ENCODE results near the genes SLC4A3 and MOGAT1.

GRCh38 chr2:219609141-219610142 is 11.8 kb downstream of the STK11IP start:
- PRO-cap, 4 experiments: no peak in any of the 4 experiments
- RAMPAGE, long total RNA, 2 experiments: no peak in any of the 2 experiments

- PRO-cap, 4 experiments: no peak in any of the 4 experiments
- RAMPAGE, long total RNA, 2 experiments: no peak in any of the 2 experiments
Measured at GRCh38 chr2:219616323-219616930, 11.0 kb upstream of the SLC4A3 start.

- PRO-cap, 4 experiments: no peak in any of the 4 experiments
- RAMPAGE, long total RNA, 2 experiments: no peak in any of the 2 experiments
Measured at GRCh38 chr2:219626483-219626877, 950 bp upstream of the SLC4A3 start.

DNA sequence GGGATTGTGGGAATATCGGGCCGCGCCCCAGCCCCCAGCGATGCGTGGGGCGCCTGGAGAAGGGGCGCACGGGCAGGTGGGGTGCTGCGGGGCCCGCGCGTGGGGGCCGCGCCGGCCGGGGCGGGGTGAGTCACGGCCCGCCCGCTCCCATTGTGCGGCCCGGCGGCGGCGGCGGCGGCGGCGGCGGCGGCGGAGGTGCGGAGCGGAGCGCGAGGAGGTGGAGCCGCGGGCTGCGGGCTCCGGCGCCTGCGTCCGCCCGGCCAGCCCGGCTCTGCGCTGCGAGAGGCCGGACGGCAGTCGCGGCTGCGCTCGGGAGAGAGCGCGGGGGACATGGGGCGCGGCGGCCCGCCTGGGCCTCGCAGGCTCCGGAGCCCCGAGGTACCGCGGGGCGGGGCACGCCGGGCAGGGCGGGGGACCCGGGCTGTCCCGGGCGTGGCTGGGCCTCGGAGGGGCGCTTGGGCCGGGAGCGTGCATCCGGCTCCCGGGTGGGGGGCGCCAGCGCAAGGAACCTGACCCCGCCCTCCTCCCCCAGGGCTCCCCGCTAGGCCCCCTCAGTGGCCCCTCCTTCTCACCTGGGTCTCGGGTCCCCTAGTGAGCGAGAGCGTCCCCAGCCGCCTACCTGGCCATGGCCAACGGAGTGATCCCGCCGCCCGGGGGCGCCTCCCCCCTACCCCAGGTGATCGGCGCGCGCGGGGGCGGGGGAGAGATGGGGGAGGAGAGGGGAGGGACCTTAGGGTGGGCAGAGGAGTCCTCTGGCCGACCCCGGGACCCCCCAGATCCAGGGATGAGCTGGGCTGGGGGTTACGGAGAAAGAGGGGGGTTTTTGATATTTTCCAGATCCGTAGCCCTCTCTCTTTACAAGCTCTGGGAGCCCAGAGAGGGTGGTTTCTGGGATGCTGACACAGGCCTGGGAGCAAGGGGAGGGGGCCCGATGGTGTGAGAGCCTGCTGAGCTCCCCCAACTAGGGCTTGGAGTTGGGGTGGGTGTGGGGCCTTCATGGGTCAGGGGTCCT is at the start of gene SLC4A3:
TSS of gene SLC4A3 (plus strand) at position 263 of the 1,012 bp plus-strand sequence.
- PRO-cap, 4 experiments: peak in 2 of 4 experiments; most common plus-strand start position 296 of the sequence (in 2)
- RAMPAGE, long total RNA, 2 experiments: no peak in any of the 2 experiments

DNA sequence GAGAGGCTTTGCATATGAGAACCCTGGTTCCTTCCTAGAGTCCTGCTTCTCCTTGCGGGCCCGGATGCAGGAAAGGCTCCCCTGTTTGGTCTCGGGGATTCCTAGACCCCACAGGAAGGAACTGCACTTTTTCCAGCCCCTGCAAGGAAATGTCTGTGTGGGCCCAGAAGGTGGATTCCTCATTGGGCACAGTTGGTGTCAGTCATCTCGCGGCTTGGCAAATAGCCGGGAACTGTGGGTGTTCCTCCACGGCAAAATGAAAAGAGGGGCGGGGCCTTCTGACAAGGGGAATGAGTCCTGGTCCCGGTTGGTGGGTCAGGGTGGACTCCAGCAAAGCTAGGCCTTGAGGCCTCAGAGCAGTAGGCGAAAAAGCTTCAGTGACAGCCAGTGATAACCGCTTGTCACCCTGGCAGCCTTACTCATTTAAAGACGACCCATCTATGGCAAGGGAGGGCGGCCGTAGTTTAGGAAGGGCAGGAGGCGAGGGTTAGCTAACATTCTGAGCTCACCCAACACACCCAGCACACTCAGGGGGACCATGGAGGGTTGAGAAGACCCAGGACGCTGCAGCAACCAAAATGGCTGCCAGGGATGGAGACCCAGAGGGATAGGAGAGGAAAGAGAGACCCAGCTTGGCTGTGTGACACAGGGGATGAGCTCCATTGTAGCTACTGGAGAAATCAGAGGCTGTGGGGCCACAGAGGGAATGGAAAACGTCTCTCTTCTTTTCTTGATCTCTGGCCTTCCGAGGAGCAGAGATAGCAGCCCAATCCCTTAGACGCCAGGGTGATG is 16.5 kb downstream of the SLC4A3 start:
- PRO-cap, 4 experiments: no peak in any of the 4 experiments
- RAMPAGE, long total RNA, 2 experiments: no peak in any of the 2 experiments

- PRO-cap, 4 experiments: no peak in any of the 4 experiments
- RAMPAGE, long total RNA, 2 experiments: no peak in any of the 2 experiments
Measured at GRCh38 chr2:221235891-221236334, 336.2 kb downstream of the EPHA4 start.

DNA sequence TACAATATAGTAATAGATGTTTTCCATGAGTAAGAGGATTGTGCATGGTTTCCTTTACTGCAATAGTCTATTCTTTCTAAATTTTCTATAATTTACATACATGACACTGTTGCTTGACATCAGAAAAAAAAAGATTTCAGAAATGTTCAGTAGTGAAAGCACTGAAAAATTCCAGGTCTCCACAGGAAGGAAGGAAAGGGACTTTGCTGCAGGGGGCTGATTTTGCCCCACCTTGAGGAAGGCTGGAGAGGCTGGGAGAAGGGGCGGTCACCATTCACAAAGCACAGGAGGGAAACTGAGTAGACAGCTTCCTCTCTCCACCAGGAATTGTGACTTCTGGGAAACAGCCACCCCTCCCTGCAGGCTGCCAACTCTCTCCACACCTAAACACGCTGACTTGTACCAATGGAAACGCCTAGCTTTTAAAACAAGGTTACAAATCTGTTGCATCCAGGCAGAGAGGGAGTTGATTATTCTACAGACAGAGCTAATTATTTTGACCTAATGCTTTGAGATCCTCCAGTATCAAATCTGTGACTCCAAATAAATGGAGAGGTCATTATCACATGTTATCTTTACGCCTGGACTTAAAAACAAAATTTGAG is 42.9 kb downstream of the EPHA4 start:
- PRO-cap, 4 experiments: no peak in any of the 4 experiments
- RAMPAGE, long total RNA, 2 experiments: no peak in any of the 2 experiments

- PRO-cap, 4 experiments: no peak in any of the 4 experiments
- RAMPAGE, long total RNA, 2 experiments: no peak in any of the 2 experiments
Measured at GRCh38 chr2:222155397-222155928, 143.3 kb downstream of the PAX3 start.

GRCh38 chr2:222305609-222306484 is 7.0 kb upstream of the PAX3 start:
- PRO-cap, 4 experiments: no peak in any of the 4 experiments
- RAMPAGE, long total RNA, 2 experiments: no peak in any of the 2 experiments

DNA sequence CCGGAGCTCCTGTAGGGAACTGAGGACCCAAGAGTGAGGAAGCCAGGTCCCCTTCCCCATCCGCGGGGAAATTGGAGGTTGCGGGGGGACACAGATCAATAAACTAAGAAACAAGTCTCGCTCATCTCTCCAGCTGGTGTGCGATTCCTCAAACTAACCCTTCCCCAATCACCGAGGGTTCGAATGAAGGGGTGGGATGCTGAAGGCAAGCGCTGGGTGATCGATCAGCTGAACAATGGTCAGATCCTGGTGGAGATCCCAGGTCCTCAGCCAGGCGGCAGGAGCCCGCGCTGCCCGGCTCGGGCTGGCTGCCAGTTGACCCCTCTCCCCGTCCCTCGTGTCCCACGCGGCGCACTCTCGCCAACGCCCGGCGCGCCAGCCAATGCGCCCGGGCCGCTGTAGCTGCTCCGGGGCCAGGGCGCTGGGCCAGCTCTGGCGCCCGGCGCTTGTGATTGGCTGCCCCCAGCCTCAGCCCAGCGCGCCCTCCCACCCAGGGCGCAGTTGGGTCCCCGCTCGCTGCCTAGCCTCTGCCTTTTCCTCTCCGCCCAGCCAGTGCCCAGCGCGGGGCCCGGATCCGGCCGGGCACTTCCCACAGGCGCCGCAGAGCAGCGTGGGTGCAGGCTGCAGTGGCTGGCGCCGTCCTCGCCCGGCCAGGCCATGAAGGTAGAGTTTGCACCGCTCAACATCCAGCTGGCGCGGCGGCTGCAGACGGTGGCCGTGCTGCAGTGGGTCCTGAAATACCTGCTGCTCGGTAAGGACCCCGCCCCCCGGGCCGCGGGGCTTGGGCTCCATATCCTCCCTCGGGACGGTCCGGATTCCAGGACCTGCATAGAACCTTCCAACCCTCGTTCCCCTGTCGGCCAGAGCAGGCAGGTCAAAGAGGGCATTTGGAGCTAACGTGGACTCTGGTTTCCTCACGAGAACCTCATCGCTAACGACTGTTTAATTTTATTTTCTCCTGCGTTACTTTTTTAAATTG is at the start of gene MOGAT1:
TSS of gene MOGAT1 (plus strand) at position 530 of the 979 bp plus-strand sequence.
- PRO-cap, 4 experiments: peak in 4 of 4 experiments; most common plus-strand start position 500 of the sequence (in 2); most common minus-strand start position 237 of the sequence (in 3)
- RAMPAGE, long total RNA, 2 experiments: start-site peak on the plus strand in 2 of 2 experiments, centred at positions 539 to 569 of the sequence, 33 to 55 reads per replicate

- PRO-cap, 4 experiments: no peak in any of the 4 experiments
- RAMPAGE, long total RNA, 2 experiments: no peak in any of the 2 experiments
Measured at GRCh38 chr2:222833710-222834192, 27.1 kb upstream of the ACSL3 start.

DNA sequence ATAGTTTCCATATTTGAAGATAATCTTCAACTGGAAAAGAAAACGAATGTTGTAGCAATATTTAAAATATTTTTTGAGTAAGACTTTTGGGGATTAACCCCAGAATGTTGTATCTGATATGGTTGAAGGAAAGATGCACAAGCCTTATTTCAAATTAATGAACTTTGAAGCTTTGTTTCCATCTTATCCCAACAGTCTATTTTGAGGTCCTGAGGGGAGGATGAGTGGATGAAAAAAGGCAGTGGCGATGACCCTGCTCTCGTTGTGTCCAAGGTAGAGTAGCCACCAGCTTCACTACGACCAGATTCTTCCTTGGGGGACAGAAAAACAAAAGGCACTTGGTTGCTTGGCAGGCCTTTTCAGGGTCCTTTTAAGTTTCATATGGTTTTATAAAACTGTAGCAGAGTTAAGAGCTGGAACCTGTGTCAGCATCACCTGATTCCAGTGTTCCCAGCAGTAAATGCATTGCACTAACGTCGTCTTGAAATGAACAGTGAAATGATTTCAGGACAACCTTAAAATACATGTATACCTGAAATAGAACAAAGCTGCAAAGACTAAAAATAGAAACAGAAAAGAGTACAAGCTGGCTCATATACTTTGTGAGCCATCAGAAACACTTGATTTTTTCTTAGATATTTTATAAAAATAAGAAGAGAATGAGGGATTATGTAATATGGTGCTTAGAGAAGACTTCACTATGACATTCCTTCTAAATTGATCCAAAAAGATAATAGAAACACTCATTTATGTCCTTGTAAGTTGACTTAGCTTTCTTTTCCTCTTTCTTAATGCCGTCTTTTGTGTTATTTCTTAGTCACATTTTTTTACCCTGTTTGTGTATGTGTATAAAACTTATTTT is 51.9 kb downstream of the ACSL3 start:
- PRO-cap, 4 experiments: no peak in any of the 4 experiments
- RAMPAGE, long total RNA, 2 experiments: no peak in any of the 2 experiments

- PRO-cap, 4 experiments: no peak in any of the 4 experiments
- RAMPAGE, long total RNA, 2 experiments: no peak in any of the 2 experiments
Measured at GRCh38 chr2:222934829-222935336, 74.0 kb downstream of the ACSL3 start.

GRCh38 chr2:222981850-222982613 is 70.0 kb upstream of the KCNE4 start:
- PRO-cap, 4 experiments: no peak in any of the 4 experiments
- RAMPAGE, long total RNA, 2 experiments: no peak in any of the 2 experiments

- PRO-cap, 4 experiments: no peak in any of the 4 experiments
- RAMPAGE, long total RNA, 2 experiments: no peak in any of the 2 experiments
Measured at GRCh38 chr2:223019261-223019878, 32.6 kb upstream of the KCNE4 start.

DNA sequence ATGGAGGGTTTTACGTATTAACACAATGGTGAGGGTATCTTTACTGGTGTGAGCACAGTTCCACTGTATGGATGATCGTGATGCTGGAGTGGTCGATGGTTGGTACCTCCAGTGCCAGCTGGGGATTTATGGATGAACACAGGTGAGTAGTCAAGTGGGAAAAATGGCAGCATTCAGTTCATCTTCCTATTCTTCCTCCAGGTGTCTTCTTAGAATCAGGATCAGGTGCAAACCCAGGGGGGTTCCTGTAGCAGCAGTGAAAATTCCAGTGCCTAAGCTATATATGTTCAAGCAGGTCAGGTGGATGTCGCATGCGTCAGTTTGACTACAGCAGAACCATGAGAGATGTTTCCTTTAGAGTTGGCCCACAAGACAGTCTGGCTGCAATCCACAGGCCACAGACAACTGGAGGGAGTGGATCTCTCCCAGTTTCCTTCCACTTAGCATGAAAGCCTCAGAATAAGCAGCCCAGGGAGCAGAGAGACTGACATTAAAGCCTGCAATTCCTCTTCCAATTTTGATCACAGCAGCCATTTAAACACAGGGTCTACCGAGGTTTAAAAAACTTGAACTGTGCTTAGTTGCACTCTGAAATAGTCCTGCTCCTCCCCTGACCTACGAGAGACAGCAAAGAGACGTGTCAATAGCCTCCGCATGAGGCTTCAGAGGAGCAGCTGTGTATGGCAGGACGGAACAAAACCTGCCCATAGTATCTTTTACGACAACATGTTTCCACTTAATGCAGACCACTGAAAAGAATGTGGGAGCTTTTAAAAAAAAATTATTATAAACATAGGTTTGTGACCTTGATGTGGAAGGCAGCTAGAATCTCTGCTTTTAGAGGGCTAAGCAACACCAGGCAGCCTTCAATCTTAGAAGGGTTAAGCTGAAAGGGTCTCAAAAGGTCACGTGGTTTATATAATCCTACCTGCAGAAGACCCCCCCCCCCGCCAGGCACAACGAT is 997 bp upstream of the KCNE4 start:
- PRO-cap, 4 experiments: peak in 1 of 4 experiments; most common plus-strand start position 457 of the sequence (in 1)
- RAMPAGE, long total RNA, 2 experiments: no peak in any of the 2 experiments

GRCh38 chr2:223805652-223806463 is 31.5 kb downstream of the AP1S3 start:
- PRO-cap, 4 experiments: no peak in any of the 4 experiments
- RAMPAGE, long total RNA, 2 experiments: no peak in any of the 2 experiments

GRCh38 chr2:223959507-223960169 is 2.4 kb downstream of the MRPL44 start:
- PRO-cap, 4 experiments: no peak in any of the 4 experiments
- RAMPAGE, long total RNA, 2 experiments: no peak in any of the 2 experiments

- PRO-cap, 4 experiments: no peak in any of the 4 experiments
- RAMPAGE, long total RNA, 2 experiments: no peak in any of the 2 experiments
Measured at GRCh38 chr2:224503581-224503876, 81.6 kb downstream of the CUL3 start.

DNA sequence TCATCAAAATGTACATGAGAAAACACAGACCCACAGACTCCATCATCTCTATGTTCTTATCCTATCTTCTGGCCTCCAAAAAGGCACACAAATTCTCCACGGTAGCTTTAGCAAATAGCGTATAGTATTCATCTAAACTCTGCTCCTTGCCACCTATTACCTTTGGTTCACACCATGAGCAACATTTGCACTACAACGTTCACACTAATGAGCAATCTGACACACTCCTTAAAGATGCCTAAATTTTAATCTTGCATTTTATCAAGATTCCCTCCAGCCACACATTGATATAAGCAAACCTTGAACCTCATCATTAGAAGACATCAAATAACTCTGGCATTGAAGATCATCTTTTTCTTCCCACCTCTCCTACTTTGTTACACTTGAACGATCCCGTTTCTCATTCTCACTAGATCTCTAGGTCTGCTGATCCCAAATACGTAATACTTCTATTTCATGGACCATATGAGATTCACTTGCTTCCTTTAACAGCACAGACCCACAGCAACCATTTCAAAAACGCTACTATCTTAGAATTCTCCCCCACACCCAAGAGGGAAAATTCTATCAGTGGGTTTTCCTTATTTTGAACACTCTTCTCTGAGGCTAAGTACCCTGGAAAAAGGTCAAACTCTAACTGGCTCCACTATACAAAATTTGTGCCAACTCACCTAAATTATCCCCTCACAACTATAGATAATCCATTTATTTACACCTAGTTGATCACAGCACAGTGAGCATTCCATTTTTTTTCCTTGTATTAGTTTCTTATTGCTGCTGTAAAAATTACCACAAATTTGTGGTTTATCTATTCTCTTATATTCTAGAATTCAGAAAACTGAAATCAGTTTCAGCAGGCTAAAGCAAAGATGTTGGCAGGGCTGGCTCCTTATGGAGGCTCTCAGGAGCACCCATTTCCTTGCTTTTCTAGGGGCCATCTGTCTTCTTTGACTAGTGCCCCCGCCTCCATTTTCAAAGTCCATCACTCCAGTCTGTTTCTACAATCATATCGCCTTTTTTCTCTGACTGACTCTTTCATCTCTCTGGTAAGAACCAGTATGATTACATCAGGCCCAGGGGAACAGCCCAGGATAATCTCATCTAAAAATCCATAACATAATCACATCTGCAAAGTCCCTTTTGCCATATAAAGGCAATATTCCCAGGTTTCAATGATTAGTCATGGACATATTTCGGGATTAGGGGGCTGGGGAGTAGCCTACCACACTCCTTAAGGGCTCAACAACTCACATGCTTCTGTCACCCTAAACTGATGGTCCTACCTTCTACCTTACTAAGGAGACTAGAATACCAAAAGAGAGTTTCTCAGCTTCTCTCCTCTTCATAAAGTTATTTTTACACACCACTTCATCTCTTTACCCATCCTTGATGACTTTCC is 57.3 kb downstream of the CUL3 start:
- PRO-cap, 4 experiments: no peak in any of the 4 experiments
- RAMPAGE, long total RNA, 2 experiments: no peak in any of the 2 experiments